Measurements from ENCODE around the gene MATCAP2.

DNA sequence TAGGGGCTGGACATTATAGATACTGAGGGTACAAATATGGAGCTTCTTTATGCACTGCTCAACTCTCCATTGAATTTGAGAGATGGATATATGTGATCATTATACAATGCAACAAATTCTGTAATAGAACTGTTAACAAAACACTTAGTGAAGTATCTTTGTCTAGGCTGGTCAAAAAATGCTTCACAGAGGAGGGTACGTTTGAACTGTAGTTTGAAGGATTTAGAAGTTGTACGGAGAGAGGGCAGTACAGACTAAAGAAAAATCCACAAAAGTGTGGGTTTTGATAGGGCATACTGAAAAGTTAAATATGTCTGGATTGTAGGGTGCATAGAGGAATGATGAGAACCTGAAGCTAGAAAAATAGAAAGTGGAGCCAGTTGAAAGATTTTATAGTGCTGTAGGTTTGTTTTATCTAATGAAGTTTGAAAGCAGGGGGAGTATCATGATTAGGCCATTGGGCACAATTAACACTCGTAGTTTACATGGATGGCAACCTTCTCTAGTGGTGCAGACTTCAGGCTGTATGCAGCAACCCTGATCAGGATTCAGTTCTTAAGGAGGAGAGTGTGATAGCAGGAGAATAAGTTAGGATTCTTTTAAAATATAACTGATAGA, 6.6 kb downstream of the ZNRF2 start:
- PRO-cap: no peak

- PRO-cap: no peak
These were observed 37.8 kb downstream of the ZNRF2 start for GRCh38 chr7:30321842-30322928.

GRCh38 chr7:30620018-30620527, 25.4 kb downstream of the GARS1 start:
- PRO-cap: no peak

DNA sequence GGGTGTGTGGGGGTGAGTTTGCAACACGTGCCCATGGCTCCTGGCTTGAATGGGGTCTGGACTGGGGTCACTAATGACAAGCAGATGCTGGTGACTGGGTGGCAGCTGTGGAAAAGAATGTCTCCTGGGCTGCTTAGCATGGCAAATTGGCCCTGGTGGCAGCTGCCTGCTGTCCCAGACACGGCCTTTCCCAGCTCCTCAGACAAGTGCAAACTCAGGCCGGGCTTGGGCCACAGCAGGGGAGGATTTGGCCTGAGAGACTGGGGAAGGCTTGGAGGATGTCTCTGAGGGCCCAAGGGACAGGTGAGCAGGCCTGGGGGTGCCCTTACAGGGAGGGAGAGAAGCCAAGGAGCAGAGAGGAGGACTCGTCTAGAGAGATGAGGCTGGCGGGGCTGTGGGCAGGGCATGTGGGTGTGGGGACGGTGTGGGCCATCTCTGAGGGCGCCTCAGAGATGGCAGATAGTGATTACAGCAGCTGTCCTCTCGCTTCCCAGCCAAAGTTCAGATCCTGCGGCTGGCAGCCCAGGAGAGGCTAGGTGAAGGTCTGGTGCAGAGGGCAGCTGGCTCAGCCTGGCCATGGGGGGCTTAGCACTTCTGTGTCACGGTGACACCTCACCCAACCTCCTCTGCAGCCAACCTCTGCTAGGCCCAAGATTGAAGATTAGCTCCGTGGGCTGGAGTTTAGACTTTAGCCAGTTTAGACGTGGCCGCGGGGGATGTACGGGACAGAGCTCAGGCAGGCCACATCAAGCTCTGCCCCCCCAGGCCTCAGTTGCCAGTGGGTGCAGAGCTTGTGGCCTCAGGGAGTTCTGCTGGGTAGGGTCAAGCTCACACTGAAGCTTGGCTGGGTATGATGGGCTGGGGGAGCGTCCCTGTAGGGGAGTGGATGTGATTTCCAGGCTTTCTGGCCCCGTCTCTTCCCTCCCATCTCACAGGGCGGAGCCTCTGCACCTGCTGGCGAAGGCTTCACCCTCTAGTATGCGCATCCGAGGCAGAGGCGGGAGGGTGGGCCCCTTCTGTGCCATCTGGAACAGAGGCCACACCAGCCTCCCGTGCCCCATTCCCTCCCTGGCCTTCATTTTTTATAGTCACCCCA, 1.8 kb downstream of the AQP1 start:
- PRO-cap: no peak

- PRO-cap: no peak
These were observed 83.0 kb downstream of the PDE1C start for GRCh38 chr7:31987242-31987665.

DNA sequence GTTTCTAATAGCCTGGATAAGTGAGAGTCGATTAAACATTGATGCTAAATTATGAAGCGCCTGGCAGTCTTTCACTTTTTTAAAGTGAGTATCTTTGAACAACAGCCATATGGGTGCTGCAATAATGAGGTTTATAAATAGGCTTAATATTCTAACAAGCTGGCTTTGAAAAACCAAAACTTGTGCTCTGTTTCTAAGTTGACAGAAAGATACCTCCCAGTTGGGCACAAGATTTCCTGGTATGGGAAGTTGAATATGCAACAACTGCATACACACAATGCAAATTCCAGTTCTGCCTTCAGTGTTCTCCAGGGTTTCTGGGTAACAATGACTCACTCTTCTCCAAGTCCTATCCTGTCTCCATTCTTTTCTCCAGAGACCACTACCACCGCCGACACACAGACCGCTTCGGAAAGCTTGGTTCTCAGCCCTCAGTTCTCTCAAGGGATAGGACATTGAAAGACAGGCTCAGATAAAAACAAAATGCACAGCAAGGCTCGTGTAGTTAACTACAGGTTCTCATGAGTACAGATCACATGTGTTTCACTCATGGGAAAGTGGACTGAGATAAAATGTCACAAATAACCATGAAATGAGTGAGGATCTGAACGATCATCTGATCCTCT, 12.2 kb downstream of the PDE1C start:
- PRO-cap: no peak

GRCh38 chr7:32070062-32070340, 206 bp downstream of the PDE1C start:
- PRO-cap: no peak

- PRO-cap: no peak
These were observed 11.9 kb downstream of the KBTBD2 start for GRCh38 chr7:32879378-32880363.

GRCh38 chr7:33043457-33043858, 19.1 kb downstream of the NT5C3A start:
- PRO-cap: no peak

GRCh38 chr7:33554672-33555185, 350.6 kb upstream of the BMPER start:
- PRO-cap: no peak

DNA sequence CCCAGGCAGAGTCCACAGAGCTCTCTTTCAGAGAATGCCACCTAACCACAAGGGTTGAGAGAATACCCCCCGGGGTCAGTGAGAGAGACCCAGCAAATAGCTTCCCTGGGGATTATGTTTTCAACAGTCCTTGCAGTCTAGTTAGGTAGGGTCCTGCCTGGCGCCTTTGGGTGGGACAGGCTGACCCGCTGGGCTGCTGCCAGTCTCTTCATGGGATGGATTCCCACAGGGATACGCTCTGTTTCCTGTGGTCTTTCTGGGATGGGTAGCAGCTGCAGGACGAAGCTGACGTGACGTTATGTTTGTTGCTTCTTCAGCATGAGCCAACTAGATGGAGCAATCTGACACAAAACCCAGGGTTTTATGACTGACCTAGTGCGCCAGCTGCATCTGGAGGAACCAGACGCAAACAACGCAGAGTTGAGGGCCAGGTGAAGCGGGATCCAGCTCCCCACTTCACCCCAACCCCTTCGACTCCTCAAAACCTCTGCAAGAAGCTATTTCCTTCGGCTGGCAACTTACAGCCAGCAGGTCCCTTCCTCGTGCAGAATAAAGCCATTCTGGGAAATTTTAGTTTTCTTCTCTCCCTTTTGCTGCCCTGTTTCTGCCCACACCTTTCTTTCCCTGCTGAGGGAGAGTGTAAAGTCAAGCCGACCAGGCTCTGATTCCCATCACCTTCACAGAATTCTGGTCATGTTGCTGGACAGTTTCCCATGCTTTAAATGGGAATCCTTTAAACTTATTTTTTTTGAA, 16.3 kb downstream of the BMPER start:
- PRO-cap: no peak

DNA sequence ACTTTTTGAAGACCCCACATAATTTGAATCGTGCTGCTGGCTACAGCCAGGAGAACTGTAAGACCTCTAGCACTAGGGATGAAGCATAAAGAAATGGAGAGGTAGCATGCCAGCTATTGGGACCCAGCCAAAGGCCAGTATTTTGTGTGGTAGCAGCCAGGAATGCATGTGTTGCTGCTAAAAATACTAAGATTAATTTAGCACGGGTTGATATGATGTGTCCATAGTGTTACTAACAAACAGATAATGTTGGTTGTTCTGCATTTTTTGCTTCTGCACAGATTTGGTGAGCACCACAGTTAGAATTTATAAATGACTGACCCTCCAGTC, 54.3 kb upstream of the NPSR1 start:
- PRO-cap: no peak

GRCh38 chr7:35374992-35375238, 121.0 kb upstream of the TBX20 start:
- PRO-cap: no peak

- PRO-cap: no peak
These were observed 33.7 kb upstream of the HERPUD2 start for GRCh38 chr7:35728689-35729004.

GRCh38 chr7:36127069-36127759, 25.8 kb upstream of the EEPD1 start:
- PRO-cap: no peak

DNA sequence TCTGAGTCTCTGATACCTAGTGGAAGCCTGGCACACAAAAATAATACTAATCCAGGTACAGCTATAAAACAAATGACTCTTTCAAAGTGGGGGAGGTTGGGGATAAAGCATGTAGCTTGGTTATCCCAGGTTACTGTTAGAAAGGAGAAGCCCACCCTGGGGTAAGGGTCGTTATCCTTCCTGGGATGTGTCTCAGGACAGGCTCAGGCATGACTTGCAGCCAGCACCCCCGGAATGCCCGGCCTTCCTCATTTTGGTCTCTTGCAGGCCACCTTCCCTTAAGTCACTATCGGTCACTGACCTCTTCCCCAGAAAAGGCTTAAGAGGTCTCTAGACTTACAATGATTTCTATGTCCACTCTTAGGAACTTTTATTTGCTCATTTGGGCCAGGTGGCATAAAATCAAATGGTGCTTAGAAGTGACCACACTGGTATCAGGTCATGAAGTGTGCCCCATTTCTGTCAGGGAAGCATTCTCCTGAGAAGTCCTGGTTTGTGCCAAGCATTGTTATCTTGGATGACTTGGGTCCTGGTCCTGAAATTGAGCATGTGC, 37.7 kb downstream of the EEPD1 start:
- PRO-cap: no peak

DNA sequence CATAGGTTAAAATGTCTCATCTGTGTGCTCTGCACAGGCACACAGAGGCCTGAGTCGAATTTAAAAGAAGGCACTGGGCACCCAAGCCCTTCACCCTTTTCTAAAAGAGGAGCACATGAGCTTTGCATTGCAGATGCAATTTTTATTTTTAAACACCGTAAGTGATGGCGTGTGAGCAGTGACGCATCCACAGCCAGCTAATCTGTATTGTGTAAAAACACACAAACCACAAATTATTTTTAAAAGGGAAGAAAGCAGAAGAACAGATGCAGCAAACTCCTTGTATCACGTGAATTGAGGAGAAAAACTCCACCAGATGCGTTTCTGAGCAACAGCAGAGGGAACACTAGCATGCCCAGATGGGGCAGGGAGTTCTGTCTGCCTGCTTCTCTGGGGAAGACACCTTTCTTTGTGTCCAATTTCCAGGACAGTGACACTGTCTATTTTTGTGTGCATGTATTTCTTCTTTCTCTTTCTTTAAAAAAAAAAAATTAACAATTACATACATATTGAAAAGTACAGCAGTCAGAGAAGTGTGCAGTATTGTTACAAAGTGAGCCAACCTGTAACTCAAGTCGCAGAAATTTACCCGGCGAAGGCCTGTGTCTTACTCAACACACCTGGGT, 39.1 kb downstream of the EEPD1 start:
- PRO-cap: bidirectional peak, plus-strand start at position 370 of the sequence, minus-strand start at position 102 of the sequence

GRCh38 chr7:36366456-36367506, at the start of gene MATCAP2:
Gene MATCAP2 (minus strand): TSS chr7:36367240.
- PRO-cap: no peak

GRCh38 chr7:36378448-36379127, 11.1 kb upstream of the ANLN start:
- PRO-cap: no peak

DNA sequence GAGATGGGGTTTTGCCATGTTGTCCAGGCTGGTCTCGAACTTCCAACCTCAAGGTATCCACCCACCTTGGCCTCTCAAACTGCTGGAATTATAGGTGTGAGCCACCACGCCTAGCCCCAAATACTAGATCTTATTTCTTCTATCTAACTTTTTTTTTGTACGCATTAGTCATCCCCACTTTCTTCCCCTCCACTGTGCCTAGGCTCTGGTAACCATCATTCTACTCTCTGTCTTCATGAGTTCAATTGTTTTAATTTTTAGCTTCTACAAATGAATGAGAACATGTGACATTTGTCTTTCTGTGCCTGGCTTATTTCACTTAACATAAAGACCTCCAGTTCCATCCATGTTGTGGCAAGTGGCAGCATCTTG, 105.2 kb downstream of the ANLN start:
- PRO-cap: no peak

Data from neutrophil (primary cell).